Myometrial cell (primary cell): ENCODE results near the gene MCL1.

DNA sequence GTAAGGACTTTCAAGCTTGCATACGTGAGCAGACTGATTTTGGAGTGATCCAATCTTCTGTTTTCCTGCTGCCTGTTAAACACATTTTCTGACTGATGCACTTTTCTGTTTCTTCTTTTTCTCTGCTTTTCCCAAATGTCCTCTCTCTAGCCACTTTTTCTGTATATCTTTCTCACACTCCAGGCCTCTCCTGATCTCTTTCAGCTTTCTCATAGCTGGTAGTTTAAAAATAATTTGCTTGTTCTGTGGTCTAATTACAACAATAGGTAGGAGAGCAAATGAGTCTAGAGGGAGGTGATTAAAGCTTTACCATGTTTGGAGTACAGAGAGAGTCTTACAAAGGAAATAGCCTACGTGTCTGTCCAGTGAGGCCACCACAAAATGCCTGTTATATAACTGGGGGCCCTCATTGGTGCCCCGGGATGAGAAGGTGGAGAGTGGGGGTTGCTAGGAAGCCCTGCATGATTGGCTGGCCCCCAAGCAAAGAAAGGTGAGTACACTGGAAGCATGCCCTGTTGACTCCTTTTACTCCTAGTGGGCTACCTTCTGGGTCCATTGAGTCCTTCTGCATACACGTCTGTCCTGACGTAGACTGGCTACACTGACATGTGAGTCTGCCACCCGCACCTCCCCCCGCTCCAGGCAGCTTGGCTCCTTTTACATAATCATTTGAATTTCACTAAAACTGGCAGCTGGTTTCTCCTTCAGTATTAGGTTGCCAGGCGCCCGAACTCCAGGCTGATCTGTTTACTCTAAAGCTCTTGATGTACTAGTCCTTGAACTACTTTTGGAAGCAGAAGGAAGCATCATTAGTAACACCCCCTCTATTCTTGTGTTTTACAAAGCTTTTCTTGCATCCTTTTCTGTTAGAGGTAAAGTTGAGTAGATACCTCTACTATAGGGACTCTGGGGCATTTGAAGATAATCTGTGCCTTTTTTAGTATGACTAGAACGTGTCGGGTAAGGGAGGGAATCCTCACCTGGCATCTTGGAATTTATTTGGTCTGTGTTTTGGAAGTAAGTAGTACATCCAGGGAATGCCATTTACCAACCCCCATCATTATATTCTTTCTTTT lies 8.6 kb downstream of the MRPS21 start:
- RAMPAGE, long total RNA: no peak

- RAMPAGE, long total RNA: no peak
Observed at GRCh38 chr1:150307987-150308371, 13.4 kb upstream of the PRPF3 start.

- RAMPAGE, long total RNA: no peak
Observed at GRCh38 chr1:150364270-150365103, 540 bp downstream of the RPRD2 start.

GRCh38 chr1:150509044-150509425 lies 1.1 kb downstream of the ECM1 start:
- RAMPAGE, long total RNA: no peak

GRCh38 chr1:150557535-150558838 lies 8.8 kb downstream of the ADAMTSL4 start:
- RAMPAGE, long total RNA: no peak

DNA sequence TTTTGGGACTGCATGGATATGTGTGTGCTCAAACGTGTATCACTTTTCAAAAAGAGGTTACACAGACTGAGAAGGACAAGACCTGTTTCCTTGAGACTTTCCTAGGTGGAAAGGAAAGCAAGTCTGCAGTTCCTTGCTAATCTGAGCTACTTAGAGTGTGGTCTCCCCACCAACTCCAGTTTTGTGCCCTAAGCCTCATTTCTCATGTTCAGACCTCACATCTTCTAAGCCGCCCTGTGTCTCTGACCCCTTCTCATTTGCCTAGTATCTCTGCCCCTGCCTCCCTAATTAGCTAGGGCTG lies 11.2 kb downstream of the ADAMTSL4 start:
- RAMPAGE, long total RNA: no peak

GRCh38 chr1:150560936-150561809 lies 12.0 kb downstream of the ADAMTSL4 start:
- RAMPAGE, long total RNA: no peak

DNA sequence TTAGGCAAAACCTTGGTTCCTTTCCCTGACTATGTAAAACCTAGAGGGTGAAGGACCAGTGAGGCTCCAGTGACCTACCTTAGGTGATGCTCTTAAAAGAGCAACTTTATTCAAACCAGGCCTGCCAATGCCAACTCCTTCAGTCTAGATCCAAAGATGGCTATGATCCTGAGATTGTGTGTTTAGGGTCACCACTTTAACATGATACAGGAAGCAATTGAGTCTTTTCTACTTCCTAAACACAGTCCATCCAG lies 10.8 kb downstream of the MCL1 start:
- RAMPAGE, long total RNA: no peak

GRCh38 chr1:150576665-150577559 lies 2.5 kb downstream of the MCL1 start:
- RAMPAGE, long total RNA: no peak

GRCh38 chr1:150579463-150579723 lies at the start of gene MCL1:
Gene MCL1 (minus strand): TSS chr1:150579610.
- RAMPAGE, long total RNA: no peak

GRCh38 chr1:150582479-150583111 lies 3.2 kb upstream of the MCL1 start:
- RAMPAGE, long total RNA: no peak

DNA sequence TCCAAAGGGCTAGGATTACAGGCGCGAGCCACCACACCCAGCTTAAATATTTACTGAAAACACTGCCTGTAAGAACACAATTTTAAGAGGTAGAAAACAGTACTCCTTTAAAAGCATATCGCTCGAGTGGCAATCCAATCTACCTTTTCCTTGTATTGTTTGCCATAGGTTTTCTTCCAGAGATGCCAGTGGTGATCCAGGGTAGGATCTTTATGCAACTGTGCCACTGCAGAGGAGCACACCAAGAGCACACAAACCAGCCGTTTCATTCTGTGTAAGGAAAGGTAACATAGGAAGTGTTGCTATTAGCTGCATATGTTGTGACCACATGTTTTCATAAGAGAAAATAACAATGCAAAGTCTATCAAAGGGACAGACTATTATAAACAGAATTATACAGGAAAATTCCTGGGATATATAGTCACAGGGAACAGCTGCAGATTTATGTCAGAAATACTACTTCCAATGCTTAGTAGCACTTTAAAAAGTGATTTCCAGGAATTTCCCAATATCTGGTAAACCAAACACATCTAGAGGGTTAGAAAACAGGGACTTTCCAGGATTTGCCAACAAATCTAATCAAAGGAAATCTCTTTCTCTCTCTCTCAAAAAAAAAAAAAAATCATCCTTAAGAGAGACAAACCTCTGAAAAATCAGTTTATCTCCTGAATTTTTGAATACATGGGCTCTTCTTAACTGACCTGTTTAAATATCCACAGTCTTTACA lies 920 bp downstream of the CTSS start:
- RAMPAGE, long total RNA: no peak

DNA sequence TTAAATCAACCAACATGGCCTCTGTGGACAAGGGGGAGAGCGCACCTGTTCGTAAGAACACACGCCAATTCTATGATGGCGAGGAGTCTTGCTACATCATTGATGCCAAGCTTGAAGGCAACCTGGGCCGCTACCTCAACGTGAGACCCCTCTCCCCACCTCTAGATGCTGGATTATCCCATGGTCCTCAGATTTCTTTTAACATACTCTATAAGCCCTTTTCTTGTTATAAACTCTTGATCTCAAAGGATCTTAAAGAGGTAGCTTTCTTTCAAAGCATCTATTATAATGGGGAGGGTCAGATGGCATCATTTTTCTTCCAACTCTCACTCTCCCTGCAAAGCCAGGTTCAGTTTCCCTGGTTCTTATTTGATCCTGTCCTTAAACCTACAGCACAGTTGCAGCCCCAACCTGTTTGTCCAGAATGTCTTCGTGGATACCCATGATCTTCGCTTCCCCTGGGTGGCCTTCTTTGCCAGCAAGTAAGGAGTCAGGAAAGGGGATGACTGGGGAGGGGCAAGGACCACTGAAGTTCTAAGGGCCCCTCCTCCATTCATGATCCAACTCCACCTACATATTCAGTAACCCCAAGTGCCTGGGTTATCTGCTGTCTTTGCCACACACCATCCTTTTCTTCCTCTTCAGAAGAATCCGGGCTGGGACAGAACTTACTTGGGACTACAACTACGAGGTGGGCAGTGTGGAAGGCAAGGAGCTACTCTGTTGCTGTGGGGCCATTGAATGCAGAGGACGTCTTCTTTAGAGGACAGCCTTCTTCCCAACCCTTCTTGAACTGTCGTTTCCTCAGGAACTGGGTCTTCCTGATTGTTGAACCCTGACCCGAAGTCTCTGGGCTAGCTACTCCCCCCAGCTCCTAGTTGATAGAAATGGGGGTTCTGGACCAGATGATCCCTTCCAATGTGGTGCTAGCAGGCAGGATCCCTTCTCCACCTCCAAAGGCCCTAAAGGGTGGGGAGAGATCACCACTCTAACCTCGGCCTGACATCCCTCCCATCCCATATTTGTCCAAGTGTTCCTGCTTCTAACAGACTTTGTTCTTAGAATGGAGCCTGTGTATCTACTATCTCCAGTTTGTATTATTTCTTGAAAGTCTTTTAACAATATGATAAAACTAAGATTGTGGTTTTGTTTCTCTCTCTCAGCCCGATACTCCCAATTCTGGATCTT lies 10.6 kb downstream of the CERS2 start:
- RAMPAGE, long total RNA: no peak

GRCh38 chr1:150971193-150972397 lies 3.0 kb downstream of the CERS2 start:
- RAMPAGE, long total RNA: no peak

DNA sequence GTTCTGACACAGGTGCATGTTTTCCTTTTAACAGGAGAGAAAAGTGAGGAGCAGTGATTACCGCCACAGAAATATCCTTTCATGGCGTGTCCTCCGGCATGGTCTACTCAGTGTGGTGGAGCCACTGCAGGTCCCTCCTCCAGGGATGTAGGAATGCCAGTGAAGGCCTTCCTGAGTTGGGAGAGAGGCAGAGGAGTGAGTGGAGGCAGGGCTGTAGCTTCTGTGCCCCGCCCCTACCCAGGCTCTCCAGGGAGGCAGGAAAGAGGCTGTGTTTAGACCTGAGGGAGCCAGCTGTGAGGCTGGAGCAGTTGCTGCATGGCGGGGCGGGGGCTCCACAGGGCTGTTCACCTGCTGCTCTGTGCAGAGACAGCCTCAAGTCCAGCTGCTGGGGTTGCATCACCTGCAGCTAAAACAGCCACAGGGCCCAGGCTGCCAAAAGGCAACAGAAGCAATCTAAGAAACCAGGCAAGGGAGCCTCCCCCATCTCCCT lies 904 bp upstream of the ANXA9 start:
- RAMPAGE, long total RNA: no peak

- RAMPAGE, long total RNA: no peak
Observed at GRCh38 chr1:151057773-151058125, 1.7 kb downstream of the CDC42SE1 start.

- RAMPAGE, long total RNA: no peak
Observed at GRCh38 chr1:151286966-151287701, 5.0 kb downstream of the ZNF687 start.

DNA sequence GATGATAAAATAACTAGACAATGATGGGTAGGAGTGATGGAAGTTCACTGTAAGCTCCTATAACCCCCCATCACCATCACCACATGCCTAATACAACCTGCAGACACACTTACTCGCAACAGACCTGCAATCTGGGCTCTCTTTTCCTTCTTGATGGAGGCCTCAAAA lies 508 bp upstream of the RFX5 start:
- RAMPAGE, long total RNA: no peak

DNA sequence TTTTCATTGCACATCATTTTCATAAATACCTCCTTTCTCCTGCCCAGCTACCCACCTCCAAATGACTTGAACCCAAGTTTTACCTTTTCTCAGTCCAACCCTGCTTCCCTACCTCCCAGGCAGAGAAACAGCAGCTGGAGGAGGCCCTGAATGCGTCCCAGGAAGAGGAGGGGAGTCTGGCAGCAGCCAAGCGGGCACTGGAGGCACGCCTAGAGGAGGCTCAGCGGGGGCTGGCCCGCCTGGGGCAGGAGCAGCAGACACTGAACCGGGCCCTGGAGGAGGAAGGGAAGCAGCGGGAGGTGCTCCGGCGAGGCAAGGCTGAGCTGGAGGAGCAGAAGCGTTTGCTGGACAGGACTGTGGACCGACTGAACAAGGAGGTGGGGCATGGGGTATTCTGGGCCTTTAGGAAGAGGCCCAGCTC lies 9.7 kb upstream of the TUFT1 start:
- RAMPAGE, long total RNA: no peak

DNA sequence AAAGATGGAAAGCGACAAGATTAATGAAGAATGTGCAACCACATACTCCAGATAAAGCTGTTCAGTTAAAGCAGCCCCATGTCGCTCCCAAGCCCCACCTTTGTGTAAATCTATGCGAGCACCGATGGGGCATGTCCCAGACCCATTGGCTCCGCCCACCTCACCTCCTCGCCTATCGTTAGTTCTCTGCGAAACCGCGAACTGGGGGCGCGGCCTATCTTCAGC lies 163 bp upstream of the TUFT1 start:
- RAMPAGE, long total RNA: no peak